ENCODE measurements around a stretch of chr10.

DNA sequence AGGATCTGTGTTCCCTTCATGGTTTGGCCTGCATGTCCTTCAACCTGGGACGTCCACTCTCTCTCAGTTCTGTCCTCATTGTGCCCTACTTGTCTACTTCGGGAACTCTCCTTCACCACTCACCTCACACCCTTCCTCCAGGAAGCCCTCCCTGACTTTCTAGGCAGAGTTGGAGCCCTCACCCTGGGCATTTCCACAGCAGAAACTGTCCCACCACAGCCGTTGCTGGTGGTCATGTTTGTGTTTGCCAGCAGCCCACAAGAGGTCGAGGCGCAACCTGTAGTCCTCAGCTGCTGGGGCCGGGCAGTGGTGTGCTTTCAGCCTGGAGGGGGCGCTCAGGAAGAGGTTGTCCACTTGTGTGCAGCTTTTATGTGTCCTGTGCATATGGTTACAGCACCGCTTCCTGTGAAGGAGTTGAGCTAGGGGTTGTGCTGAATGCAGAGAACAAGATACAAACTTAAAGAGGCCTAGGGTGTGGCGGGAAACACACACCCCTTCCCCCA lies 29.7 kb upstream of the PFKFB3 start:
- PRO-cap, 2 experiments, result no peak in any of the 2 experiments

GRCh38 chr10:6219875-6220174 lies 17.1 kb downstream of the PFKFB3 start:
- PRO-cap, 2 experiments, result no peak in any of the 2 experiments

- PRO-cap, 2 experiments, result no peak in any of the 2 experiments
Measured at GRCh38 chr10:6233560-6234572, 31.1 kb downstream of the PFKFB3 start.

GRCh38 chr10:6296747-6297327 lies 94.1 kb downstream of the PFKFB3 start:
- PRO-cap, 2 experiments, result no peak in any of the 2 experiments

DNA sequence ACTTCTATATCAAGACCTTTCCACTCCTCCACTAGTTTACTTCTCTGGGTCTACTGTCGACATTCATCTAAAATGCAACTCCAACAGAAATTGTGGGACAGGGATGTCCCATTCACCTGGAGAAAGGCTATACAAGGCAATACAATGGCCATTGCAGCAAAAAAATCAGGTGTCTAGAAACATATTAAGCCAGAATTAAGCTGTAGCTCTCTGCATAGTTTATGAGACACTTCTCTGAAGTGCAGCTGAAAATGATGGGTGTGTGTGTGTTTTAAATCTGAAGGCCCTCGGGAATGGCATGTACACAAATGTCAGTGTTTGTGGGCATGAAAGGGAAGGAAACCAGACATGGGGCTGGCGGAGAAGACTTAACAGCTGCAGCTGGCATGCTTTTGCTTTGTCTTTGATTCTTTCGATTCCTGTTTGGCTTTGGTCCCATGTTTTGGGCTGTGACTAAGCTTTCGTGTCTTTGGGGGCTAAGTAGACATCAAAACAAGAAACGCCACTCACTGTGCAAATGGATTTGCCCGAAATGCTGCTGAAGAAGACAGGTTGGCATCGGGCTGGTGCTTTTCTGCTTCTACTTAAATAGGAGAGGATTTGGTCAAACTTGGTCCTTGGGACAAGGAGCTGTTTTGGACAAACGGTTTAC lies 179.3 kb downstream of the PFKFB3 start:
- PRO-cap, 2 experiments, result no peak in any of the 2 experiments

DNA sequence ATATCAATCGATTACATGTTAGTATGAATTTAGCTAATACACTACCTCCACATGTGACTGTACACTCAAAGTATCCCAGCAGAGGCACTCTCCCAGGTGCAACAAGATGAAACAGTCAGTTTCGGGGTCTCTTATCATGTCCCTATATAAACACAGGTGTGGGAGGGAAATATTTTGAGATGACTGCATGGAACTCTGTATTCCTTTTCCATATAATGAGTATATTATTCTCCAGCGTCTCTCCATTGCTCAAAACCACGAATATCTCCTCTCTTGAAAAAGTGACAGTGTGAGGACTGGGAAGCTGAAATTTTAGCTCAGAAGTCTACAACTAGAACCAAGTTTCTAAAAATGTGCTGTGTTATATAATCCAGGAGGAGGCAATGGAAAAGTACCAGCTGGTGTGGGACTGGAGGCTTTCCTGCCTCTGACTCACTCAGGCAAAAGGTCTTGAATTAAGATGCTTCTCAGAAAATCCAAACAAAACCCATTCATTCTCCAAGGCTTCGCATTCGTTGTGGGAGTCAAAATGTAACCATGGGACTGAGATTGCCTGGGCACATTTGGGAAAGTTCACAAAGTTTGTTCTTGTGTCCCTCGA lies 180.2 kb downstream of the PFKFB3 start:
- PRO-cap, 2 experiments, result no peak in any of the 2 experiments

- PRO-cap, 2 experiments, result no peak in any of the 2 experiments
Measured at GRCh38 chr10:6581604-6582357, 1.7 kb upstream of the PRKCQ start.

DNA sequence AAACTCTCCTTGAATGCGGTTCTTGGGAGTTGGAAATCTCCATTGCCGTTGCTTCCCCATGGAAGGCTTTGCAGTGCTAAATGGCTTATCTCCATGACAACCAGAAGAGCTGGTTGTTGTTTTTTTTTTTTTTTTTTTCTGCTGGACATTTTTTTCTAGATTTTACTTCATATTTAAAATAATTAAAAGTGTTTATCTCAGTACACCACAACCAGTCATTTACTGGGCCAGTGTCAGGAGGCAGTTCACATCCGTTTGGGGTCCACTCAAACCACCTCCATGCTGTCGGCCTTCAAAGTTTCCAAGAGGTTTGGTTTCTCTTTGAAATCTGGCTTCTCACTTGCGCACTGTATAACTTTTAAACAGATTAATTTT lies 348.6 kb upstream of the PRKCQ start:
- PRO-cap, 2 experiments, result no peak in any of the 2 experiments

- PRO-cap, 2 experiments, result no peak in any of the 2 experiments
Measured at GRCh38 chr10:6987576-6988198, 407.6 kb upstream of the PRKCQ start.

- PRO-cap, 2 experiments, result no peak in any of the 2 experiments
Measured at GRCh38 chr10:7186416-7187090, 224.3 kb downstream of the SFMBT2 start.

DNA sequence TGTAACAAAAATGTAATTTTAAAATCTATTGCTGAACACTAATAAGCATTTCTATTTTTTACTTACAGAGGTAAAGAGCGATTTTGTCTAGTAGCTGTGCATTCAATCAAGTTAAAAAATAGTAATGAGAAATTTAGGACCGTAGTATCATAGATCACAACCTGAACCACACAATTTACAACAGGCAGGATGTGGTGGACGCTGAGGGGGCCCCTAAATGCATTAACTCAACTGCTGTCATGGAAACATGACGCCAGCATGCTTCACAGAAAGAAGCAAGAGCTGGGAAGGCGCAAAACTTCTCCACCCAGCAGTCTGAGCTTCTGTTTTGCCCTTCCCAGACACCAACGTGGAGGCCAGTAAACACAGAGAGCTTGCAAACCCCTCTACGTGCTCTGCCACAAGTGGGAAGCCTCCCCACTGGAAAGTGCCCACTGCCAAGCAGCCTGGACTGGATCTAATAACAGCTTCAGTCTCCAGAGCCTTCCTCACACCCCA lies 151.9 kb downstream of the SFMBT2 start:
- PRO-cap, 2 experiments, result no peak in any of the 2 experiments

DNA sequence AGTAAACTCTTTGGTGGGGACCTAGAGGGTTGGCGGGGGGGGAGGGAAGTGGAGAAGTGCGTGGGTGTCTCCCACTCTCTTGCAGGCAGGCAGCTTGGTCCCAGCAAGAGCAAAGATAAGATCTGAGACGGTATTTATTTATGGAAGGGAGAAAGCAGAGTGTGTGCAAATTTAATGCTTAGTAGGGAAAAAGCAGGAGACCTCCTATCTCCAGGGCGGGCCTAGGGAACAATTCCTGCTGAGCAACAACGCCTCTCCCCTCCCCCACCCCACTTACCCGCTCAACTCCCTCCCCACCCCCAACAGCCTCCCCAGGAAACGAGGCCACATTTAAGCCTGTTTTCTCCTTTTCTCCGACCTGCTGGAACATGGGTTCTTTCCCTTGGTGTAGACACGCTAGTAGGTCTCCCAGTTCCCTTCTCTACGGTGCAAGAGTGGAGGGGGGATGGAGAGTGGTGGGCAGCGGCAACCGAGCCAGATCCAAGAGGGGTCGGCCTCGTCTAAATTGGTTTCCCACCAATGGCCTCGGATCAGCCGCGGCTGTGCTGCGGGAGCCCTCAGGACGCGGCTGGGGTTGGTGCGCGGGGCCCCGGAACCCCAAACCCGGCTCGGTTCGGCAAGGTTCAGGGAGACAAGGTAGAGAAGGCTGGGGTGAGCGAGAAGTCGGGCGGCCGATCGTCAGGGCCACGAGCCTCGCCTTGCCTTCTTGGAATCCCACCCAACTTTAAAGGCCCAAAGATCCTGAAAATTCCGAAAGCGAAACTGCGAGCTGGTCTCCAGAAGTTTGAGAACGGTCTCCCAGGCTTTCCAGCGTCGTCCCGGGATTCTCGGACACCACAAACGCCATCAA lies 3.7 kb downstream of the SFMBT2 start:
- PRO-cap, 2 experiments, result no peak in any of the 2 experiments

DNA sequence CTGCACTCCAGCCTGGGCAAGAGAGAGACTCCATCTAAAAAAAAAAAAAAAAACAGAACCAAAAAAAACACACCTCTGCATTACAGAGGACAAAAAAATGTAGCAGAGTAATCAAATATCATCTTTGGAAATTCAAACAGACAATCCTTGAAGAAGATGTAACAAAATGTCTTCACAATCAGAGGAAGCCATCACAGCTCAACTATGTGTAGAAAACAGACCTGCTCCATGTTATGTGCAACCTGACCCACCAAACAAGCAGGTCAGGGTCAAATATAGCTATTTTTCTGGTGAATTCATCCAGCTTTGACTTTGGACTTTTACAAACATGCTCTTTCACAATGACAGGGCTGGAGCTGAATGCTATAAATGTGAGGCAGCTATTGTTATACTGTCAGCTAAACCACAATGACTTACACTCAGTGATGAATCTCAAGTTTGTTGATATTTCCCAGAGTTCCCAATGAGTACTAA lies 2.7 kb upstream of the ITIH2 start:
- PRO-cap, 2 experiments, result no peak in any of the 2 experiments

- PRO-cap, 2 experiments, result no peak in any of the 2 experiments
Measured at GRCh38 chr10:7841117-7841591, 22.8 kb downstream of the TAF3 start.

DNA sequence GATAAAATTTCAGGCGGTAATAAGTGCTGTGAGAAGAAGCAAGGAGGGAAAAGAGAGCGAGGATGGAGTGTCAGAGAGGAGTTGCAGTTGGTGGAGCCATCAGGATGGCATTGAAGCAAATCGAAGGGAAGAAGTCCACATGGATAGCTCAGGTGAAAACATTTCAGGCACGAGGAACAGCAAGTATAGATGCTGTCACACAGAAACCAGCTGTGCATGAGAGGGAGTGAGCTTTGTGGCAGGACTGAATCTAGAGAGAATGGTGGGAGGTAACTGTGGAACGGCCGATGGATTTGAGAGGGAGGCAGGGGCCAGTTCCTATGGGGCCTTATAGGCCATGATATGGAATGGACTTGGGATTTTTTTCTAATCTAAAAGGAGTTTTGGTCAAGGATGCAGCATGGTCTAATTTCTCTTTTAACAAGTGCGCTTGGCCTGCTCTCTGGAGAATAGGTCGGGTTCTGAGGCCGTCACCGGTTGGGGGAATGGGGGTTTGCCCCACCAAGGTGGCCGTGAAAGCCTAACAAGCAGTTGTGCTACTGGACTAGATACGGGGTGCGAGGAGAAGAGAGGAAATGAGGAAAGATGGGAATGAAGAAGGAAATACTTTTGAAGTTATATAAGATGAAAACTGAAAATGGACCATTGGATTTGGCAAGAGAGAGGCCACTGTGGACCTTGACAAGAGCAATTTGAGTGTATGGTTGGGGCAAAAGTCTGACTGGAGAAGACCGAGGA lies 99.0 kb downstream of the TAF3 start:
- PRO-cap, 2 experiments, result no peak in any of the 2 experiments

GRCh38 chr10:8056784-8057525 lies 2.5 kb downstream of the GATA3 start:
- PRO-cap, 2 experiments, result no peak in any of the 2 experiments

DNA sequence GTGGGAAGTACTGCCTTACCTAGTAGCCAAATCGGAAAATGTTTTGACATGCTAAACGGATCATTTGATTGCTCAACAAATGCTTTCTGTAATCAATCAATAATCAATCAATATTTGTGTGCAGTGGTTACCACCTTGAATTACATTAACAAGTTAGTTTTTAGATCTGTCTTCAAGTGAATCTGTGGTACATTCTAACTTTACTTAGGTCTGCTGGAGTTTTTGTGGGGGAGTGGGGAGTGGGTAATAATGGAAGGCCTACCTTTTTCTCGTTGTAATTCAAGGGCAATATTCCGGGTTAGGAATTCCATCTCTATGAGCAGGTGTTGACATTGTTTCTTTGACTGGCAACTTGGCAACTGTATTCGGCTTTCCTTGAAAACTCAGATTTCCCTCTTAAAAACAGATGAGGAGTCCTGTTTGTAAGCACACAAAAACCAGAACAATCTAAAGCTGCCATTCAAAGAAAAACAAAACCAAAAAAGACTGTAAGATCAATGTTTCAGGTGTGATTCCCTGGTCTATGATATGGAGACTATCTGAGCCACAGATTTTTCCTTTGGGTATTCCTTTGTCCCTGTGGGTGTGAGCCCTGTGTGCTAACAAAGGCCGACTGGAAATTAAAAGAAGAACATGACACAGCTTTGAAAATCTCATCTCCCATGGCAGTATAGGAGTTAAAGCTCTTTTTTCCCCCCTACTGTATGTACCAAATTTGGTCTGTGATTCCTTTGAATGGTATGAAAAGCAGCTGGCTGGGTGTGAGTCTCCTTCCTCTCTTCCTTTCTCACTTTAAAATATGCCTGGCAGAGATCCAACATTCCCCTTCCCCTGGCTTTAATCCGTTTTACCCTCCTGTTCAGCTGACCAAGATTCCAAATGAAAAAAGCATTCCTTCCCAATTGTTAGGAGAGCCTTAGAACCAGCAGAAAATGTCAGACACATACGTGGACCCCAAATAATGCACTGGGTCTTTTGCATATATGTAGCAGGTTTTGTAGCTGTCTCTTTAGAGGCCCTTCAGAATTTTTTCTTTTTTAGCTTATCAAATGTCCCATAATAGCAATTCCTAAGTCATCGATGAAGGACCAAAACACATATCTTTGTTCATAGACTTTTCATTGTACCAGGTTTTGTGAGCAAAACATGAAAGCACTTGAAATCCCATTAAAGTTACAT lies 225.2 kb upstream of the CELF2 start:
- PRO-cap, 2 experiments, result no peak in any of the 2 experiments

- PRO-cap, 2 experiments, result no peak in any of the 2 experiments
Measured at GRCh38 chr10:11057358-11057939, 39.8 kb downstream of the CELF2 start.

GRCh38 chr10:11070235-11070910 lies 52.7 kb downstream of the CELF2 start:
- PRO-cap, 2 experiments, result no peak in any of the 2 experiments

GRCh38 chr10:11147893-11148257 lies 130.2 kb downstream of the CELF2 start:
- PRO-cap, 2 experiments, result no peak in any of the 2 experiments